ENCODE data around the gene TIMM22.

GRCh38 chr17:144706-145528, 7.5 kb downstream of the SCGB1C2 start:
- PRO-cap, result no peak
- RAMPAGE, long total RNA, result no peak

DNA sequence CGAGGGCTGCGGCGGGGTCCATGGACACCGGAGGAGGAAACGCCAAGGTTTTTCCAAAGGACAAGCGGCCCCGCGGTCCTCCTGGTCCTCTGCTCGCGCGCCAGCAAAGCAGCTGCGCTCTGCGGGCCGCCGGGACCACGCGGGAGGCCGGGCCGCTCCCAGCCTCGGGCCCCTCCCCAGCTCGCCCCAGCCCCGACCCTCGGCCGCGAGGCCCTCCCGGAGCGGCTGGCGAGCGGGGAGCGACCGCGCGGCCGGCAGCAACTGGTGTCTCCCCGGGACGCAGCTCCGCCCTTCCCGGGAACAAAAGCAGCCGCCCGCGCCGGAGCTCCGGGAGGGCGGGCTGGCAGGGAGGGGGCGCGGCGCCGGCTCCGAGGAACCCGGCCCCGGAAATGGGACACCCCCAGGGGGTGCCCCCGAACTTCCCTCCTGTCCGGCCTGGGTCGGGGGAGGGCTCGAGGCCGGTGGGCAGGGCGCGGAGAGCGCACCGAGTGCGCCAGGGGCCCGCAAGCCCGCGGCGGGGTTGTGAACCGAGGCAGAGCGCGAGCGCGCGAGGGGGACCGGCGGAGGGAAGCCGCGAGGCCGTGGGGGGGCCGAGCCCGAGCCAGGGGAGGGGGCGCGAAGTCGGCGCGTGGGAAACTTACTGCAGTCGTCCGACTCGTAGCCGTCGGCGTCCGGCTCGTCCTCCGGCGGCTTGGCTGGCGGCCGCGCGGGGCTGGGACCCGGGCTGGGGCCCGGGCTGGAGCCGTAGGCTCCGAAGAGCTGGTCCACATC, 799 bp downstream of the DOC2B start:
- PRO-cap, result bidirectional peak, plus-strand start at position 468 of the sequence, minus-strand start at position 120 of the sequence
- RAMPAGE, long total RNA, result no peak

- PRO-cap, result no peak
- RAMPAGE, long total RNA, result no peak
Measured at GRCh38 chr17:265547-266043, 84.1 kb upstream of the DOC2B start.

- PRO-cap, result bidirectional peak, plus-strand start at chr17:386293, minus-strand start at chr17:386153
- RAMPAGE, long total RNA, result no peak
Measured at GRCh38 chr17:385718-386616, 24.2 kb upstream of the C17orf97 start.

DNA sequence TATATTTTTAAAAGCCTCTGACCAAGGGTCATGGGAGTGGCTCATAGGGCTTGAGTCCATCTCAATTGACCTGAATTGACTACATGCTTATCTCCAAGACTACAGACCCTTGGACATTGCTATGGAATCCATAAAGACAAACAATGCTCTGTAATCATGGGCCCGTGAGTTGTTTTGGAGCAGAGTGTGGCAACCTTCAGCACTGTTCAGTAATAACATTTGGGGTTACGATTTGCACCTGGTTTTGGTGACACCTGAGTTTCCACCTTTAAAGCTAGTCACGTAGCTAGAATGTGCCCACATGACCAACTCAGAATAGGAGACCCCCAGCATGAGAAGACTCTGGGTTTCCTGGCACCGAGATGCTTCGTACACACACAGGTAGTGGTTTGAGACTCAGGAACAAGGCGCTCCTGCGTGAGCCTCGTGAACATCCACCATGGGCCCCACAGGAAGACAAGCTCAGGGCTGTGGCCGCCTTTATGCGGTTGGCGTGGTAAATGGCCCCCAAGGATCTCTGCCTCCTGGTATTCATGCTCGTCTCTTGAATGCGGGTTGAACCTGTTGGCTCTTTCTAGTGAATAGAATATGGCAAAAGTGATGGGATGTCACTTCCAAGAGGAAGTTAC, 9.1 kb downstream of the C17orf97 start:
- PRO-cap, result no peak
- RAMPAGE, long total RNA, result no peak

DNA sequence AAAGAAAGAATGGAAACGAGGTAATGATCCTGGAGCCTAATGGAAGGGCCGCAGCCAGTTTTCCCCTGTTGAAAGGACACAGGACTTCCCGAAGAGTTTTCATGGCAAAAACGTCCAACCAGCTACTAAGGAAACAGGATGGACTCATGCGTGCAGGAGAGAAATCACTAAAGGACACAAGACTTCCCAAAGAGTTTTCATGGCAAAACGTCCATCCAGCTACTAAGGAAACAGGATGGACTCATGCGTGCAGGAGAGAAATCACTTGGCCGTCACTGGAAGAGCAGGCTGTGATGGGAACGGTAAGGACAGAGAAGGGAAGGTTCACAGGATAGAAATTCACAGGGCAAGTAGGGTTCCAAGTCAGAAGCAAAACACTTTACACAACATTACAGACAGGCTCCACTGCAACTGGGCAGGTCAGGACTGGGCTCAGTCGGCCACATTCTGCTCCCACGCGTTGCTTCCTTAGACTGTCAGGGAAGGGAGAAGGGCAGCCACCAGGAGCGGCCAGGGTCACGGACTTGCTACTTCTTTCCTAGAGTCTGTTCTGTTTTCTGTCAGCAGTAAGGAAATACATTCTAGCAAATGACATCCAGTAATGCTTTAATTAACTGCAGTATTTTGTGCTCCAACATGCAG, 102.6 kb downstream of the C17orf97 start:
- PRO-cap, result no peak
- RAMPAGE, long total RNA, result no peak

GRCh38 chr17:596122-596758, 118.4 kb downstream of the VPS53 start:
- PRO-cap, result no peak
- RAMPAGE, long total RNA, result no peak

- PRO-cap, result no peak
- RAMPAGE, long total RNA, result no peak
Measured at GRCh38 chr17:638744-639581, 75.7 kb downstream of the VPS53 start.

DNA sequence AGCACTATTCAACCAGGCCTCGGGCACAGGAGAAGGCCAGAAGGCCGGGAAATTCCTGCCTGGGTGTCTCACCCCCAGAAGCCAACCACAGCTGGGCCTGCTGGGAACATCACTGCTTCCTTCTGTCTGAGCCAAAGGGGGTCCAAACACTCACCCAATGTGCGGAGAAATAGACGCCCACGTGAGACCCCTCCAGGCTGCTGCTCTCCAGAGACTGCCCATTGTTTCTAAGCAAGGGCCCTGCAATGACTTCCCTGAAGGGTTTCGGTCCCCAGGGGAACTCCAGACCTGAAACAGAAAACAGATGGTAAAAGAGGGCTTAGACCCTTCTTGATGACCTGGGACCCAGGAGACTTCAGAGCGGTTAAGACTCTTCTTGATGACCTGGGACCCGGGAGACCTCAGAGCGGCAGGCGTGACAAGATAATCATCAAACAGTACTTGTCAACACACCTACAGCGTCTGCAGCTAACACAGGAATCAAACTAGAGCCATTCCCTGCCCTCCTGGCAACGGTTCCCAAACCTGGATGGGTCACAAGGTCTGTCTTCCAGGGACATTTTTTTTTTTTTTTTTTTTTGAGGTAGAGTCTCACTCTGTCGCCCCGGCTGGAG, 41.4 kb downstream of the MRM3 start:
- PRO-cap, result no peak
- RAMPAGE, long total RNA, result no peak

DNA sequence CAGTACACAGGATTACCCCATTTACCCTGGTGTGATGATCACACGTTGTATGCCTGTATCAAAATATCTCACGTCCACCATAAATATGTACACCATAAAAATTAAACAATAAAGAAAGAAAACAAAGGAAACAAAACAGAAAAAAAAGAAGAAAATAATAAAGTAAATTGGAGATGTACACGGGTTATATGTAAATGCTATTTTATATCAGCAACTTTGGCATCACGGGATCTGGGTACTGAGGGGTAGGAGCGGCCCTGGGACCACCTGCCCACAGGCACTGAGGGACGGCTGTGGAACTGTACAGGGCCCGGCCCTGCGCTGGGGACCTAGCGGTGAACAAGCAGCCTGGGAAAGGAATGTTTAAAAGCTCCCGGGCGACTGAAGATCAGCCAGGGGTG, 31.4 kb downstream of the NXN start:
- PRO-cap, result bidirectional peak, plus-strand start outside the sequence, minus-strand start at position 281 of the sequence
- RAMPAGE, long total RNA, result no peak

- PRO-cap, result bidirectional peak, plus-strand start at chr17:950699, minus-strand start at chr17:950680
- RAMPAGE, long total RNA, result no peak
Measured at GRCh38 chr17:950395-950920, 29.1 kb downstream of the NXN start.

DNA sequence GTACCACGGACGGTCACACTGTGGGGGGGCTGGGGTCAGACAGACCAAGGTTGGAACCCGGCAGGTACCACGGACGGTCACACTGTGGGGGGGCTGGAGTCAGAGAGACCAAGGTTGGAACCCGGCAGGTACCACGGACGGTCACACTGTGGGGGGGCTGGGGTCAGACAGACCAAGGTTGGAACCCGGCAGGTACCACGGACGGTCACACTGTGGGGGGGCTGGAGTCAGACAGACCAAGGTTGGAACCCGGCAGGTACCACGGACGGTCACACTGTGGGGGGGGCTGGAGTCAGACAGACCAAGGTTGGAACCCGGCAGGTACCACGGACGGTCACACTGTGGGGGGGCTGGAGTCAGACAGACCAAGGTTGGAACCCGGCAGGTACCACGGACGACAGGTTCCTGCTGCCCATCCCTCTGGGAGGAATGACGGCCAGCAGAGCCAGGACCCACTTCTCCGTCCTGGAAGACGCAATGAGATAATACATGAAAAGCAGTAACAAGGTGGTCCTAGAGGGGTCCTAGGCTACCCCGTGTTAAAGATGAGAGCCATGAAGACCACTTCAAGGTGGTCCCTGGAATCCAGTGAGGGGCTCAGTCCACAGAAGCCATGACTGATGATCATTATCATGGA, 27.0 kb downstream of the NXN start:
- PRO-cap, result no peak
- RAMPAGE, long total RNA, result no peak

GRCh38 chr17:954565-955093, 24.9 kb downstream of the NXN start:
- PRO-cap, result unidirectional peak, minus-strand start at chr17:954780
- RAMPAGE, long total RNA, result no peak

GRCh38 chr17:974961-975731, 4.4 kb downstream of the NXN start:
- PRO-cap, result no peak
- RAMPAGE, long total RNA, result no peak

- PRO-cap, result bidirectional peak, plus-strand start at chr17:996849, minus-strand start at chr17:996755; bidirectional peak, plus-strand start at chr17:997143, minus-strand start at chr17:997042
- RAMPAGE, long total RNA, result start-site peak on the plus strand at chr17:997118-997309, 1,139 and 23 reads in 2 replicates
Measured at GRCh38 chr17:996412-997287, at the start of gene TIMM22. Gene TIMM22 (plus strand): TSS chr17:997129.

DNA sequence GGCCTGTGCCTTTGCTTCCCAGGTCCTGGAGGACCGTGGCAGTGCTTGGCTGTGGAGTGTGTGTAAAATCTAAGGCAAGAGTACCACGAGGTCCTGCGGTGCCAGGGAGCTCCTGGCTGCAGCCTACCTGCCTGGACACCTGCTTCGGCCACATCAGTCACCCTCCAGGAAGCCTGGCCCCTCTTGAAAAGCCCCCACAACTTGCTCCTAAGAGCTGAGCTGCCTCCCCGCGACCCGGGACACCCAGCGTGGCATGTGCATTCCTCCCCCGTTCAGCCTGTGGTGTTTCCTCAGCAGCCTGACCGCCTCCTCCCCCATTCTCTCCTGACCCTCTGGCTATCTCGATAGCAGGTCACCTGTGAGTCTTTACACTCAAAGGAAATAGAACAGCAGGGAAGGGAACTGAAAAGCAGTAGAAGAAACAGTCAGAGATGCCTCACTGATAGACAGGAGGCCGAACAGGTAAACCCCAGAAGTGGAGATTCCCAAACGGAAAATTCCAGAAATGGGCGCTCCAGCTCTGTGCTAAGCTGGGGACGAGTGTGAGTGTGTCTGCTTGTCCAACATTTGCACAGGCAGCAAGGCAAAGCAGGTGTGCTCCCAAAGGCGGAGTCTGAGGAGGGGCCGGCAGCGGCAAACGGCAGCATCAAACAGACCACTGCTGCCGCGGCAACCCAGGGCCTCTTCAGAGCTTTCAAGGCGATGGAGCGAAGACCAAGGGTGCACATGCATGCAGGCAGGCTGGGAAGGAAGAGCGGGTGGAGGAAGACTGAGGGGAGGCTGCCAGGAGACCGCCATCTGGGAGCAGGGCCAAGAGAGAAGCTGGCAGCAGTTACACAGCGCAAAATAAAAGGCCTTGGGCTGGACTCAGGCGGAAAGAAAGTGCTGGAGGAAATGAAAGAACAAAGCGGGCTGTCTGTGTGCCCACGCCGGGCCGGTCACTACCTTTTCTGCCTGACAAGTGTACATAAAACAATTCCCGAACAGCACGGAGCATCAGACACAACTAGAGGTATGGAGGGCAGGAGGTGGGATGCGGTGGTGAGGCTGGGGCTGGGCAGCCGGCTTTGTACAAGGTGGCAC, 8.3 kb downstream of the TIMM22 start:
- PRO-cap, result bidirectional peak, plus-strand start at position 448 of the sequence, minus-strand start at position 255 of the sequence; unidirectional peak, plus-strand start at position 688 of the sequence
- RAMPAGE, long total RNA, result no peak

DNA sequence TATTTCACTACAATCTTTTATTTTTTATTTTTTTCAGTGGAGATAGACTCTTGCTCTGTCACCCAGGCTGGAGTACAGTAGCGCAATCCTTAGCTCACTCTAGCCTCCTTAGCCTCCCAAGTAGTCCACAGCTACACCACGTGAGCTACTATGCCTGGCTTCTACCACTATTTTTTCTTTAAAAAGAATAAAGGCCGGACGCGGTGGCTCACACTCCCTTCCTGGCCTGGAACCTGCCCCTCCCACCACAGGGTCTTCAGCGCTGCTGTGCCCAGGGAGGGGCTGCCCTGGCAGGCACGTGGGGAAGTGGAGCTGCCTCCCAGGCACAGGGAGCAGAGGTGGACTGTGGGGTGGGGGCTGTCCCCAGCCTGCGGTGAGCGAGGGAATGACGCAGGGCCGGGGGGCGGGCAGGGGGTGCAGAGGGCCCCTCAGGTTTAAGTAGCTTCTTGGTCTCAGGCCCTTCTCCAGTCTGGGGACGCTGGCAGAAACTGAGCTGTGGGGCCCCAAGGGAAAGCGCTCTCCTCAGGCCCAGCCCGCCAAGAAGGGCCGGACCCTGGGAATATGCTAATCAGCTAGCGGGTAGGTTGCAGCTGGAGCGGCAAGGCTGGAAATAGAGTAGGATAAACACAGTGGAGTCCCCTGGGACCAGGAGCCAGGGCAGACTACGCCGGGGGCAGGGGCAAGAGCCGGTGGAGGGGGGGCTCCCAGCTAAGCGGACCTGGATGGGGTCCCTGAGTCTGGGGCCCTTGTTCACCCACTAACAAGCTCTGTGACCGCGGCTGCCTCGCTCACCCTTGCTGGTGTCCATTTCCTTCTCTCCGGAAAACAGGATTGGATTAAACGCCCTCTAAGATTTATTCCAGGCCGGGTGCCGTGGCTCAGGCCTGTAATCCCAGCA, 46.8 kb downstream of the TIMM22 start:
- PRO-cap, result no peak
- RAMPAGE, long total RNA, result no peak

DNA sequence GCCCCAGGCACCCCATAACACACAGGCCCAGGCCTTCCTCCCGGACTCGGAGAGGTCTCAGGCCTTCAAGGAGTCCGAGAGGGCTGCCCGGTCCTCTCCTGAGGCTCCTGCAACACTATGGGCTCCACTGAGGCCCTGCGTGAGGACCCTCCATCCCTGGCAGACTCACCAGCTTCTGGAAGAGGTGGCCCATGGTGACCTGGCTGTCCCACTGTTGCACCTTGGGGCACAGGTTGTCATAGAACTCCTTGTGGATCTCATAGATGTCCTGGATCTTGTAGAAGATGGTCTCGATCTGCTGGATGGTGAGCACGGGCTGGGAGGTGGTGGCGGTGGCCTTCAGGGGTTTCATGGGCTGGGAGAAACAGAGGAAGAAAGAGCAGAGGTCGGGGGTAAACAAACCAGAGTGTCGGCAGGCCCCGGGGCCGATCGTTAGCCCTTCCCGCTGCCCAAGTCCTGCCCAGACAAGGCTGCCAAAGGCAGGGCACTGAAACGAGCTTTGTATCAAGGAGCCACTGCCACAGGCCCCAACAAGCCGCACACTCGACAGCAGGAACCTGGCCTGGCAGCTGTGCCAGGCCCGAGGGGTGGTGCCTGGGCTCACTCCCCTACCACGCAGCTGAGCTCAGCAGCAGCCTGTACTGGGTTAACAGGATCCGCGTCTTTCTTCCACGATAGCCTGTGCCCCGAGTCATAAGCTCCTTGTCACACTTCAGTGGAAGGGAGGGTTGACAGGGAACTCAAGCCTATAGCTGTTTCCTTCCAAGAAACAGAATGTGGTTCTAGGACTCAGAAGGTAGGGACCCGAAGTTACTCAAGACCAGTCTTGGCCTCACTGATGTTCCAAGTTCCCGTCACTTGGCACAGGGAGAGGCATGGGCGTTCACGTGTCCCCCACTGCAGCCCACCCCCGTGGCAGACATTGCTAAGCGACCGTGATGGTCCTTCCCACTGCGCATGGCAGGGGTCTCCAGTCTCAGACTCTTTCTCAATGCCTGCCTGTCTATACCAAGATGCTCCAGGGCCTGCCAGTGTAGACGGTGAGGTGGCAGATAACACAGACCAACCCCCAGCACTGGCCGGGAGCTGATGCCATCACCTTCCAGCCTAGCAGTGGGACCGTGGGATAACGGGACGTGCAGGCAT, 87.9 kb downstream of the ABR start:
- PRO-cap, result no peak
- RAMPAGE, long total RNA, result no peak

DNA sequence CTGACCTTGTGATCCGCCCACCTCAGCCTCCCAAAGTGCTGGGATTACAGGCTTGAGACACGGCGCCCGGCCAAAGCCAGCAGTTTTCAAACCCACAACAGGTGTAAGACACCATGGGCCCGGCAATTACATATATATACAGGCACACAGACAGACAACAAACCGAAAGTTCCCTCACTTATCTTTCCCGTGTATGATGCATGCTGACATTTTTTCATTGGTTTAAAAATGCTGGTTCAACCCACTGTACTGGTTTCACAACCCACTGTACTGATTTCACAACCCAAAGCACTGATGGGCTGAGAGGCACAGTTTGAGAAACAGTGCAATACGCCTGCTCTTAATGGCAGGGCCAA, 81.5 kb downstream of the ABR start:
- PRO-cap, result no peak
- RAMPAGE, long total RNA, result no peak

DNA sequence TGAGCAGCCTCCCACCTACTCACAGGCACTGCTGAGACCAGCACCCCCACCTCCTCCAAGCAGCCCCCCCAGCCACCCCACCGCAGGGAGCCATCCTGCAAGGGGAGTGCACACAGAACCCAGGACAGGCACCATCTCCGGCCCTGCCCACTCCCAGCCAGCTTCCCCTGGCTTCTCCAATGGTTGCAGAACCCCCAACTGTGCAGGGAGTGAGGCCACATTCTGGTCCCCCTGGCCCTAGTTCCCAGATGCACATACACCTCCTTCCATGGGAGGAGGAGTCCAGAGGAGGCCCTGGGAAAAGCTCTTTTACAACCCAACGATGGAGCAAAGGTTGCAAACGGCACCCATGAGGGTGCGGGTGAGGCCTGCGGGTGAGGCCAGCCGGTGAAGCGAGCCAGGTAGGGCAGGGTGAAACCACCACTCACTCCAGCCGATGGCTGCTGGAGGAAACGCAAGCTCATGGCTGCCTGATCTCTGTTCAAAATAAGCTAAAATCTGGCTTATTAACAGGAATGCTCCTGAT, 69.7 kb downstream of the ABR start:
- PRO-cap, result bidirectional peak, plus-strand start at position 253 of the sequence, minus-strand start at position 200 of the sequence
- RAMPAGE, long total RNA, result no peak